Bronchus (tissue), 1 donor: ENCODE results near the genes RXYLT1 and SRGAP1.

DNA sequence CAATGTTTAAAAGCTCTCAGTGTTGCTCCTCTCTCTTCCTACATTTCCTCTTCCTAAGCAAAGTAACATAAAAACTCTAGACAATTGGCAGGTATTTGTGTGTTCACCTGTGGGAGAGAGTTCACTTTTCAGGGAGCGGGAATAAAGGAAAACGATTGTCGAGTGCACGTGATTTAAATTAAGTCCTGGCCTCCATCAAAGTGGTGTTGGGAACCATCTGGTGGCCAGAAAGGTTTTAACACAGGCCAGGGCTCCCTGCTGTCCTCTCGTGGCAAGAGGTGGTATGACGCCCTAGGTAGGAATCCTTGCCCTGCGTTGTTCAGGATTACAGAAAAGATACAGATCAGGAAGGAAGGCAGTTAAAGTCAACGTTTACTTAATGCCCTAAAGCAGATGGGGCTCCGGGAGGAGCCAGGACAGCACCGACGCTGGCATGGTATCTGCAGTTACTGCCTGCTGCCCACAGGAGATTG is 36.1 kb upstream of the ATP23 start:
- PRO-cap = no peak

DNA sequence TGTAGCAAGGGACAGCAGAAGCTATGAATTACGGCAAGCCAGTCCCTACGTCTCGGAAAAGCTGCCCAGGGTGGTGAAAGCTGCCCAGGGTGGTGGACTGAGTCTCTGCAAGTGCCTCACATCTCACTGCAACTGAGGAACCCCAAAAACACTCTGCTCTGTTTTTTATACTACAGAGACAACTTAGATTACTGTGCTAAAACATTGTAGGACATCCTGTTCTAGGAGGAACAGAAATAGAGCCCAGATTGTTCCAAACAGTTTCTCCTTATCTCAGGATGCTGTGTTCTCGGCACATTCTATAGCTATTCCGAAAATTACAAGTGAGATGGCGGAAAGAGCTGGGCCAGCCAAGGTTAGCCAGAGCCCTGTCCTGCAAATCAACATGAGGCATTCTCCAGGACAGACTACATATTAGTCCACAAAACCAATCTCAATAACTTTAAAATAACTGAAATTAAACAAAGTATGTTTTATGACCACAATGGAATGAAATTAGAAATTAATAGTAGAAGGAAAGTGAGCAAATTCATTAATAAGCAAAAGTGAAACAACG is 138.7 kb downstream of the LRIG3 start:
- PRO-cap = no peak

- PRO-cap = no peak
These were observed 13.4 kb downstream of the LRIG3 start for GRCh38 chr12:58906871-58907392.

- PRO-cap = no peak
These were observed 68.8 kb downstream of the SLC16A7 start for GRCh38 chr12:59664597-59665016.

DNA sequence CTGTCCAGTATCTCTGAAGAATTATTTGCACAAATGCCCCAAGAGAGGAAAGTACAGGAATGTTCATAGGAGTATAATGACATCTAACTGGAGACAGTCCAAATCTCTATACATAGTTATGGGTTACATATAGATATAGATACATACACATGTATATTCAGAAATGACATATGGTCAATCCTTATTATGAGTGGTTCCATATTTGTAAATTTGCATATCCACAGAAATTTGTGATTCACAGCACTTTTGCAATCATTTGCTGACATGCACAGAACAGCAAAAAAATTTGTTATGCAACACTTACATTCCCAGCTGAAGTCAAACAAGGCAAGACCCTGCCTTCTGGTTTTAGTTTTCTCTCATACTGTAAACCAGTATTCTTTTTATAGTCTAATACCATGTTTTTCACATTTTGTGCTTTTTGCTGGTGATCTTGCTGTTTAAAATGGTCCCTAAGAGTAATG is 103.7 kb downstream of the SLC16A7 start:
- PRO-cap = no peak

DNA sequence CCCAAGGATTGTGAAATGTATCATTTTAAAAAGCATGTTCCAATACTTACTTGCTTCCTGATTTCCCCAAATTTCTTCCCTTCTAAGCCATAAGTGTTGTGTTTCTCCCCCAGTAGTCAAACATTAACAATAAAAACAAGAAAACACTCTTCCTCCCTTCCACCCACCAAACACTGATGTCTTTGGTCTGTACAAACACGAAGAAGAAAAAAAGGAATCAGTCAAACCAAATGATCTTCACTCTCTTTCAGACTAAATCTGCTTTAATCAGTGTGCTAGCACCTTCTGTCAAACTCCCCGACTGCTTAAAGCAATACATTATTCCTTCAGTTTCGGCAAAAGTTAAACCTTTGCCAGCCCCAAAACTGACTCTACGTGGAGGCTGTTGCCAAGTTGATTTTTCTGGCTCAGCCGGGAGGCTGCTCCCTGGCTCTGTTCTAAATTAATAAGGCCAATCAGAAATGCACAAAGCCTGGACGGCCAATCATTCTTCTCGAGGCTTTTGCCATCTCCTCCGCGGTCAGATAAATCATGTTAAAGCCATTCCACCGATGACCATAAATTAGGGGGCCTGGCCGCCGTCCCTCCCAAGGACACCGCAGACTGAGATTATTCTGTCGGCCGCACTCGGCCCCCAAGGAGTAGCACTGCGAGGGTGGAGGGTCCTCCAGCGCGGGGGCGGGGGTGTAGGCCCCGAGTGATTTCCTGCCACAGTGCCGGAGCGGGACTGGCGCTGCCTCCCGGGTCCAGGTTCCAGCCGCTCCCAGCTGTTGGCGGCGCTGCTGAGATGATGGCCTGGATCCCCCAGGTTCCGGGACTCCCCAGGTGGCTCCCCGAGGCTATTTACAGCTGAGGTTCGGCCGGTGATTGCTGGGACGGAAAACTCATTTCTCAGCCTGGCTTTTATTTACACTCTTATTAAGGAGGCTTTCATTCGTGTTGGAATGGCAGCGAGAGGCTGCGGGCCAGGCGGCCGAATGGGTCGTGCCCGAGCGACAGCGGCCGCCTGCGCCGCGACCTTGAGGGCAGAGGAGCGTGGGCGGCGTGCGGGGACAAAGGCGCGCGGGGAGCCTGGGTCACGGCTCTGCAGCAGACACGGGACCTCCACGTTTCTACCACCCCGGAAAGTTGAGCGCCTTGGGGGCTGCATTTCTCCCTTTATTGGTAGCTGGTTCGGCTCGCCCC is 165.0 kb downstream of the MON2 start:
- PRO-cap = unidirectional peak, plus-strand start at position 846 of the sequence

- PRO-cap = no peak
These were observed 223.1 kb downstream of the PPM1H start for GRCh38 chr12:62711635-62712558.

DNA sequence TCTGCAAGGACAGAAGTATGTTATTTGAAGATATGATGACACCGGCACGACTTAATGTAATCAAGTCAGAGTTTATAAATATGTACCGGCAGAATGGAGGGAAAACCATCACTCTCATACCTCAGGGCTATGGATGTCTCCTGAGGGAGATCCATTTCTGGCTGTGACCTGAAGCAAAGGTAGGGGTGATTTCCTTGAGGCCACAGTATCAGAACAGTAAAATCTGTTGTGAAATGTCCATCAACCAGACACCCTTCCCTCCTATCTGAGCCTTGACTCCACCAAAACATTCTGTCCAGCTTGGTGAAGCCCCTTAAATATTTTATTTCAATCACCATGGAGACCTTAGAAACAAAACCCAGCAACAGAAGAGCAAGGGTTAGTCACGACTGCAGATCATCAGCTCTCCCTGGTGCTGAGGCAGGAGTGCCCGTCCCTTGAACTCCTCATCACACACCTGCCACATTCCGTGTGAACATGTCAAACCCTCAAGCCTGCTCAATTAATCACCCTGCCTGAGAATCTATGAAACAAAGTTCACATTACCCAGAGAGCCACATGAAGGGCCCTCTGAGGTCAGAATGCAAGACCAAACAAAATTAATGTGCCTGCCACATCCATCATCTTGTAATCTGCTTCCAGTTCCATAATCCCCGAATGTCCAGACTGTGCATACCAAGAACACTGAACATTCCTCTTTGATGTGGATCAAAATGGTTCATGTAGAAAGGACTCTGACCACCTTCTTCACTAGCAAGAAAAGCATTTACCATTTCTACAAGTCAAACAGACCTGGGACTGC is 203.0 kb downstream of the PPM1H start:
- PRO-cap = no peak

DNA sequence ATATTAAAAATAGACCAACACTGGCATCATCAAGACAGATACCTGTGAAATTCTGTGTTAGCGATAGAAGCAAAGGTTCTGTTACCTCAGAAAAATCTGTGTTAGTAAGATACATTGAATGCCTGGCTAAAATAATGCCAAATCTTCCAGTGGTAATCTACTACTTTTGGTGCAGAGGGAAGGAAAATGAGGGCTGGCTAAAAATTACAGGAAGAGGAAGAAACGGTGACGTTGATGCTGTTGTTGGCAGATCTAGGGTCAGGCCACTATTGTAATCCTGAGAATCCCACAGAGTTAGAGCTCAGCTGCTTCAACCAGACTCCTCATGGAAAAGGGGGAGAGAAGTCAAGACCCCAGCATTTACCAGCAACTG is 145.2 kb downstream of the PPM1H start:
- PRO-cap = no peak

DNA sequence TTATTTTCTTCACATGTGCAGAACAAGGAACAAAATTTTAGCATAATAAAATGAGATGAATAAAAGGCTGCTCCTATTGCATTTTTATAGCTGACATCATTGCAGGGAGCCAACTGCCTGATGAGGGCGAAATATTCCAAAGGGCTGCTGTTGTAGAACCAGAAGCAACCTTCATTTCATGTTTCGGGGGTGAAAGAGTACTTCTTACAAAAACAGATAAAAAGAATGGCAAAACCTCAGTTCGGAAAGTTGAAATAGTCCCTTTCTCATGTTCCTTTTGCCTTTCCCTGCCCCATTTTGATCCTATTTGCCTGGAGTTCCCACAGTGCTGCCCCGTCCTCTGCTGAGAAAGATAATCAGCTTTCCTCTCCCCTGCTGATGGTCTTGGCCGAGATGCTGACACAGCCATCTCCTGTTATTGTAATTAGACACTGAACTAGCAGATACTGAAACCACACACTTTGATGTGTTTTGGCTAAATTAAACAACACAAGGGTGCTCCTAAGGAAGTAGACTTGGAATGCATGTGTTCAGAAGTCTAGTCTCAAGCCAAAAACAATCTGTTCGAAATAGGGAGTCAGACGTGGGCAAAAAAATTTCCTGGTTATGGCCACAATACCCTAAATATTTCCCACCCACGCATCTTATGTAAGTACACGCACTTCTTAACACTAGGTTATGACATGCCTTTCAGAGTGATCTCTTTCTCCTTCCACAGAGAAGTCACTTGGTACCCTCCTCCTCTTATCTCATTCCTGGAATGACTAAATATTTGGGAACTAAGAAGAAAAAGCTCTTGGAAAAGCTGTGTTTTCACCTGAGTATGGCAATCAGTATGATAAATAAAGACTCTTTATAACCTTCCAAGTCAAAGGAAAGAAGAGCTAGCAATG is 117.2 kb downstream of the PPM1H start:
- PRO-cap = no peak

GRCh38 chr12:62866488-62867306 is 68.3 kb downstream of the PPM1H start:
- PRO-cap = no peak

DNA sequence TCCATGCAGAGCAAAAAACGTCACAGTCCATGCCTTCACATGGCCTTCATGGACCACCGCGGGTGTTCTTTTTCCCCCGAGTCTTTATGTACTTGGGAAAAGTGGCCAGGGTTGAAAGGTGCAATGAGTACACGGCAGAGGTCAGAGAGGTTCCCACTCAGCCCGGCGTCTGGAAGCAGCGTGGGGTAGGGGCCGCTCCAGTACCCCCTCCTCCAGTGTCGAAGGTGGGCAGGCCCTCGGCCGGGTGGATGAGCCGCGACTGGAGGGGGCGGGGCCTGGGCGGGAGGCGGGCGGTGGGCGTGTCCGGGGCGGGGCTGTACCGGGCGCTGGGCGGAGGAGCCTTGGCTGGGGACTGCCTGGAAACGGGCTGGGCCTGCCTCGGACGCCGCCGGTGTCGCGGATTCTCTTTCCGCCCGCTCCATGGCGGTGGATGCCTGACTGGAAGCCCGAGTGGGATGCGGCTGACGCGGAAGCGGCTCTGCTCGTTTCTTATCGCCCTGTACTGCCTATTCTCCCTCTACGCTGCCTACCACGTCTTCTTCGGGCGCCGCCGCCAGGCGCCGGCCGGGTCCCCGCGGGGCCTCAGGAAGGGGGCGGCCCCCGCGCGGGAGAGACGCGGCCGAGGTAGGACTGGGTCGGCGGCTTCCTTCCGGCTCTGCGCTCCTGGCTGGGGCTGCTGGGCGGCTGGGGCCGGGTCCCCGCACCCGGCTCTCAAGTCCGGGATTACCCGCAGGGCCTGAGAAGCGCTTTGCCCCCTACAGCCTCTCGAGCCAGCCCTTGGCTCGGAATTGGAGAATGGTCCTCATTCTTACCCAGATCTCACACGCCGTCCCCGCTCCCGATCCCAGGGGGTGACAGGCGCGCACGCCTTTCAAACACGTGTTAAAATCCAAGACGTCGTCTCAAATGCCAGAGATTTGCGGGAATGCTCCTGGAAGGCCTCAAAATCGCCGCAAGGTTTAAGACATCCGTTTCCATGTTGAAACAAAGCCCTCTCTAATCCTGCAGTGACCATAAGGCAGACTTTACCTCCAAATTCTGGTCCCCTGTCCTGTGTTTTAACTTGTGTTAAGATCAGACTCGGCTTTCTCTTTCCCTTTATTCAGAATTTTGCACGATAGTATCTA is at the start of gene RXYLT1:
Gene RXYLT1, plus strand, starts transcription at position 404 of the 1,127 bp plus-strand sequence.
- PRO-cap = bidirectional peak, plus-strand start at position 352 of the sequence, minus-strand start at position 261 of the sequence; bidirectional peak, plus-strand start at position 658 of the sequence, minus-strand start at position 566 of the sequence

GRCh38 chr12:63844200-63844948 is at the start of gene SRGAP1:
Gene SRGAP1, plus strand, starts transcription at chr12:63844700.
- PRO-cap = bidirectional peak, plus-strand start at chr12:63844343, minus-strand start at chr12:63844300; bidirectional peak, plus-strand start at chr12:63844471, minus-strand start at chr12:63844479

GRCh38 chr12:63931409-63931858 is 86.9 kb downstream of the SRGAP1 start:
- PRO-cap = no peak

DNA sequence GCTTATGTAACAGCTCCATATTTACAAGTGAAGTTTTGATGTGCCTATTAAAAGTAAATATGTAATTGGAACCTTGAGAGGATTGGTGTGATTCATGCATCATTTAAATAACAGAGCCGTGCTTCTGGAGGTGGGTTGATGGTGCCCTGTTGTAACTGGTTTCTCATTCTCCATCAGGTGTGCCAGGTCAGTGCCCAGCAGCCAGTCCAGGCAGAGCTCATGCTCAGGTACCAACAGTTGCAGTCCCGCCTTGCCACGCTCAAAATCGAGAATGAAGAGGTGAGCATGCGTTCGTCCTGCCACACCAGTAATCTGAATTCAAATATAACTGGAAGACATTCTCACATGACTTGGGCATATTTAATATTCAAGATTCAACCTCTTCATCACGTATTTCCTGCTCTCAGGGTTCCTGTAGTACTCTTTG is 157.1 kb downstream of the KICS2 start:
- PRO-cap = no peak

DNA sequence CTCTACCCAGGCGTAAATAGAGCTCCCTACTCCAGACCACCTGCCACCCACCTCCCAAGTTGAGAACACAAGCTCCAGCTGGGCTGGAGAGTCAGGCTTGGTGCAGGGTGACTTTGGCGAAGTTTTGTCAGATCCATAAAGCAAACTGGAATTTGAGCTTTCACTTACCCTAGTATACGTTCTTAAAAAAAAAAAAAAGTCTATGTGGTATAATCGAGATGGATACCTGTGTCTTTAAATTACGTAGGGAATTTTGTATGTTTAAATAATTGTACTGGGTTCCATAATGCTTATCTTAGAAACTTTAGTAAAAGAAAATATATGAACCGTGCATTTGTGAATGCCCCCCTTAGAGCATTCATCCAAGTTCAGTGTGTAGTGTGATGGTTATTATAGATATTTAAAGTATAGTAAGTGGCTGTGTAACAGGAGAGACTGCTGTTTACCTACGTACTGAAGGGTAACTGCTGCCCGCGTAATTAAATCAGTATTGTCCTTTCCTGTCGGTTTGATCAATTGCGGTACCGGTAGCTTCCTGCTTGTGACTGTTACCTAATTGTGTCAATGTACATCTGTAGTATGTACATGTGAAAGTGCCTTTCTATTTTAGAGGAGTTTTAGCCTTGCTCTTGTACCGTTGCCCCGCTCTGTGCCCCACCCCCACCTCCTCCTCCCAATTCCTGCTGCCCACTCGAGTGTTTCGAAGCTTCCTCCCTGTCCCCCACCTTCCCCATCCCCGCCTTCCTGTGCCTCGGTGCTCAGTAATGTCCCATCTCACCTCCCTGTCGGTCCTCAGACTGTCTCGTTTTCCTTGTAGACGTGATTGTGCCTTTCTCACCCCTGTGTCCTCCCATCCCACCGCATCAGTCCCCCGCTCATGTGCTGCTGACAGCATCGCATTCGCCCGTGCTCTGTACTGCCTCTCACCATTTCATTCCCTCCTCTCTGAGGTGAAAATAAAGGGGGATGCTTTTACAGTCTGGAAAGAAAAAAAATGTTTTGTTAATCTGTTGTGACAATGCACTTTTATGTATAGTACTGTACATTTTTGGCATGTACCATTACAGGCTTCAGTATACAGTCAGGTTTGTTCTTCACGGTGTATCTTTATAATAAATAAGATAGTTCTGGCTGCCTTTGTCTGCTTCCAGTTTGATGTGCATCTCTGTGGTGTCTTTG is 75.0 kb downstream of the KICS2 start:
- PRO-cap = no peak

DNA sequence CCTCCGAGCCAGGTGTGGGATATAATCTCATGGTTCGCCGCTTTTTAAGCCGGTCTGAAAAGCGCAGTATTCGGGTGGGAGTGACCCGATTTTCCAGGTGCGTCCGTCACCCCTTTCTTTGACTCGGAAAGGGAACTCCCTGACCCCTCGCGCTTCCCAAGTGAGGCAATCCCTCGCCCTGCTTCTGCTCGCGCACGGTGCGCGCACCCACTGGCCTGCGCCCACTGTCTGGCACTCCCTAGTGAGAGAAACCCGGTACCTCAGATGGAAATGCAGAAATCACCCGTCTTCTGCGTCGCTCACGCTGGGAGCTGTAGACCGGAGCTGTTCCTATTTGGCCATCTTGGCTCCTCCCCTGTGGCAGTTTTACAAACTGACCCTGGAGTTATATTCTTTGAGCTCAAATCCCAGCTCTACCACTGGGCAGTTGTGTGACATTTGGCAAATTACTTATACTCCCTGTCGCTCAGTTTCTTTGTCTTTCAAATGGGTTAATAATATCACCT is 71.0 kb upstream of the KICS2 start:
- PRO-cap = no peak

GRCh38 chr12:64404014-64404308 is 231 bp upstream of the XPOT start:
- PRO-cap = bidirectional peak, plus-strand start at chr12:64404399, minus-strand start at chr12:64404208

DNA sequence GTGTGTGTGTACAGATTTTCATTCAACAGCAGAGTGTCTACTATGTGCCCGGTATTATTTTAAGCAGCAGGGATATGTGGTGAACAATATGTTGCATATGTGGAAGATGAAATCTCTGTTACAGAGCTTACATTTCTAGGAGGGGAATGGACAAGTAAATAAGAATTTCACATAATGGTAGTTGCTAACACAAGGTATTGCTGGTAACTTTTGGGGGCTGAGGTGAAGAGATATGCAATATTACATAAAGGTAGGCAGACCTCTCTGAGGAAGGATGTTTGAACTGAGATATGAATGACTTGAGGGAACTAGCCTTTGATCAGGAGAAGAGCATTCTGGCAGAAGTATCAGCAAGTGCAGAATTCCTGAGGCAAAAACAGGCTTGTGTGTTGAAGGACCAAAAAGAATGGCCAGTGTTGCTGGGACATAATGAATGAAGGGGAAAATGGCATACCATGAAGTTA is 5.3 kb downstream of the LEMD3 start:
- PRO-cap = no peak

DNA sequence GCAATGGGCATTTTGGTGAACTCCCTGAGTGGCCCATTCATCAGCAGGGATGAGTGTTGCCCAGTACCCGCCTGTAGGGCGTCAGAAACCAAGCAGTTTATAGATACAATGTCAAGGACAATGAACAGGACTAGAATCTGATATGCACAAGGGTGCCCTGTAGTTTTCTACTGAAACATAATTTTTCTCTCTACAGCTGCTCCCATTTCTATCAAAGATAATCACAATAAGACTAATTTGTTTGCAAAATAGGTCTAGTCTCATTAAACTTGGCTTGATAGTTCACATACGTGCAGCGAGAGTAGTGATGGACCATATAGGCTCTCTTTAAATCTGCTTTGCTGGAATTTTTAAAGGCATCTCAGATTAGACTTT is 20.1 kb downstream of the LEMD3 start:
- PRO-cap = no peak